Ascending aorta (tissue), 1 donor: ENCODE measurements around a stretch of chr9.

DNA sequence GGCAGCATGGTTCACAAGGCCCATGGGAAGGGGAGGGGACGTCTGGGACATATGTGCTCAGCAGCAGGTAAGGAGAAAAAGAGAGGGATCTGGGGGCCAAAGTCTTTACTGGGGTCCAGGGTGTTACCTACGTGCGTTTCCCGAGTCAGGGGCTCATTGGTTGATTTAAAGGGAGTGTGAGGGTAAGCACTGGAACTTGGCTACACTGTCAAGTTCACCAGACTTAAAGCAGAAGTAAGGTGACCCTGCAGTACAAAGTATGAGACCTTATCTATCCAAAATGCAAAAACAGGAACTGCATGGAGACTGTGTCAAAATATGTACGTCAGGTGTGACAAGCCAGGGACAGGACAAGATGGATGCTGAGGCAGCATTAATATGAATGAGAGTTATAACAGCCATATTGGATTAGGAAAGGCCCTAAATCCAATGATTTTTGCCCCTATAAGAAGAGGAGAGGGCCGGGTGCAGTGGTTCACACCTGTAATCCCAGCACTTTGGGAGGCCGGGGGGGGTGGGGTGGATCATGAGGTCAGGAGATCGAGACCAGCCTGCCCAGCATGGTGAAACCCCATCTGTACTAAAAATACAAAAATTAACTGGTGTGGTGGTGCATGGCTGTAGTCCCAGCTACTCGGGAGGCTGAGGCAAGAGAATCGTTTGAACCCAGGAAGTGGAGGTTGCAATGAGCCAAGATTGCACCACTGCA, 15.3 kb upstream of the SUSD3 start:
- PRO-cap: no peak

GRCh38 chr9:93086561-93087088, 9.4 kb upstream of the CARD19 start:
- PRO-cap: no peak

DNA sequence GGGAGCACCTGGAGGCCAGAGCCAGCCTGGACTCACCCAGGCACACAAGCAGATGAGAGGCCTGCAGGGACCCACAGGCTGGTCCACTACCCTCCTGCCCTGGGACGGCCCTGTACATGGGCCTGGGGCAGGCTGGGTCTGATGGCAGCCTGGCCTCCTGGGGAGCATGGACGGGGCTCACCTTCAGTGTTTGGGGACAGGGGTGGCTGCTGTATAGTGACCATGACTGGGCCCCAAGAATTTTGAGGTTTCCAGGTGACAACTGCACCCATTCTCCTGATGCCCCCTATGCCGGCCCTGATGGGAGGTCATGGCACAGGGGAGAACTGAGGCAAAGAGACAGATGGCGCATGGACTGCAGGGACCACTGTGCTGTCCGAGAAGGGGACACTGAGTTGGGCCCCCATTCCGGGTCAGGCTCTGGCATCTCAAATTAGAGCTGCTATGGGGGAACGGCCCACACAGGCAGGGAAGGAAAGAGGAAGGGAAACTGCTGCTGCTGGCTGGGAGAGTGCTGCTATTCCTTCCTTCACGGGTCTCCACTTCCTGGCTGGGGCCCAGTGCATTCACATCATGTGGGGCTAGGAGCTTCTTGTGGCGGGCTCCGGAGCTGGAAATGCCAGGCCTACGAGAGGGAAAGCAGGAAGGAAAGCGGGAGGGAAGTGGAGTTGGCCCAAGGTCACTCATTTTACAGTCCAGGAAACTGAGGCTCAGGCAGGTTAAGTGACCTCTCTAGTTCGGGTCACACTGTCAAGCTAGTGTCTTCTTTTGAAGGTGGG, 1.4 kb upstream of the CARD19 start:
- PRO-cap: no peak

DNA sequence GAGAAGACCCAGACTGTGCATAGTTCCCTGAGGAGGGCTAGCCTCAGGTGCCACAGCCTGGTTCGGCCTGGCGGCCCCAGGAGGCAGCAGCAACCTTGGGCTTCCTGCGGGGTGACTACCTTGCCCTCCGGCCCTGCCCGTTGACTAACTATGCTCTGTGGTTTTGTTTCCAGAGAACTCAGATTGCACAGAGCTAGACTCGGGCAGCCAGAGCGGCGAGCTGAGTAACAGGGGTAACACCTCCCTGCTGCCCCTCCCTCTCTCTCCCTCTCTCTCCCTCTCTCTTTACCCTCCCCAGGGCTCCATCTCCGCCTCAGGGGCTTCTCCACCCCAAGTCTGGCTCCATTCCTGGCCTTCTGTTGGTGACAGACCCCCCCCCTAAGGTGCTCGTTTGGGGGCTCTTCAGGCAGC, 15.7 kb downstream of the CARD19 start:
- PRO-cap: no peak

DNA sequence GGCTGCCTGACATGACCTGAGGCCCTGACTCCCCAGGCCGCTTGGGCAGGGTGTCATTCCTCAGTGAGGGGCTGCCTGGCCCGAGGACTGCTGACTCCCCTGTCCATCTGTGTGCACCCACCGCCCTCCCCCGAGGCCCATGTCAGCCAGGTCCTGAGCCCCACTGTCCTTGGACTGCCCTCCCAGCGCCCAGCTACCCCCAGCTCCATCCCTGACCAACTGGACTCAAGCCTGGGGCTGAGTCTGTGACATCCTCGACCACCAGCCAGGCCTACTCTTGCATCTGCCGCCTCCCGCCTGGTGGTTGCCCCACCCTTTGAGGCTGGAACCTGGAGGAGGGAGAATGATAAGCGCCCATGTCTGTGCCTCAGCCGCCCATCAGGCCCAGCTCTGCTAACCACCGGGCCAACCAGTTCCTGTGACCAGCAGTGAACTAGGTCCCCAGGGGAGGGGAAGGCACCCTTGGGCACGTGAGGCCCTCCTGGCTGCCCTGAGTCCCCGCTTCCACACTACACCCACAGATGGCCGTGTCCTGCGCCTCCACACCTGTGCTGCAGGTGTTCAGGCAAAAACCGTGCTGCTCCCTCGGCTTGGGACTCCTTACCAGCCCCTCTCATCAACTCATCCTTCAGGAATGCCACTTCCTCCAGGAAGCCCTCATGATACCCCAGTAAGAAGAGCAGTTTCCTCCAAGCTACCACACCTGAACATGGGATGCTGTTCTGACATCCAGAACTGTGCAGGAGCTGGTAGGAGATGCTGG, 18.6 kb downstream of the CARD19 start:
- PRO-cap: no peak

- PRO-cap: no peak
These were observed 14.1 kb downstream of the NINJ1 start for GRCh38 chr9:93119759-93120480.

DNA sequence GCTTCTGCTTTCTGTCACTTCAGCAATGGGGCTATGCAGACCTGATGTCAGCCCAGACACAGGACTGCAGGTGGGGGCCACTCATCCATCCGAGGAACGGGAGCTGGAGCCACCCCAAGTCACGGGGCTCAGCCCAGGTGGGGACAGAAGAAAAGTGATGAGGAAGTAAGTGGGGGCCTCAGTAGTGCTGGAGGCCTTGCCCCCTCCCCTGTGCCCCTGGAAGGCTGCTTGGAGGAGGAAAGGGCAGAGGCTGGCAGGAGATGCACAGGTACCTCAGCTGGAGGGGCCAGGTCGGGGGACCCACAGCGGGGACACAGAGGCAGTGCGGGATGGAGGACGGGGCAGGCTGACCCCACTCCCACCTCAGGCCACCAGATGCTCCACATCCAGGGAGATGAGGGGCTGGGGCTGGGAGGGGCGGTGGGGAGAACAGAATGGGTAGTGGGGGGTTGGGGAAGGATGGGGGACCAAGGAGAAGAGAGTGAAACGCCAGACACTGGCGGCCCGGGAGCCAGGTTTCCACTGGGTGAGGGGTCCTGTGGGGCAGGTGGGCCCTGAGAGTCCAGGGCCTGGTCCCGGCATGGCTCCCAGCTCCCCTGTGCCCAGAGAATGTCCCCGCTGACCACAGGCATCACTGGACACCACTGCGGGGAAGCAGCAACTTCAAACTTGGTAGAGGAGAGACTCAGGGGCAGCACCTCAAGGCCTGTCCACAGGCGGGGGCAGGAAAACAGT, 13.4 kb downstream of the NINJ1 start:
- PRO-cap: no peak

GRCh38 chr9:93186897-93187450, 3.0 kb downstream of the WNK2 start:
- PRO-cap: no peak

GRCh38 chr9:93222859-93223409, 39.0 kb downstream of the WNK2 start:
- PRO-cap: no peak

GRCh38 chr9:93289118-93289714, 105.3 kb downstream of the WNK2 start:
- PRO-cap: no peak

DNA sequence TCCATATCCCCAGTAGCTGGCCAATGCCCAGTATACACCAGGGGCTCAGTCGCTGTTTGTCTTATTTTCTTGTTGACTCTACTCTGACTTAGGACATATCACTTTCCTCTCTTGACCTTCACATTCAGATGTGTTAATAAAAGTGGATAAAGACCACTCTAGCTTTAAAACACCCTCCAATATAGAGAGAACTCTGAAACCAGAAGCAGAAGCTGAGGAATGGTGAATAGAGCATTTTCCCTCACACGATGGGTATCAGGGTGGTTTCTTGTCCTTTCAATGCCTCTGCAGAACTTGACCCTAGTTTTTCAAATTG, 4.2 kb upstream of the FAM120A start:
- PRO-cap: no peak

DNA sequence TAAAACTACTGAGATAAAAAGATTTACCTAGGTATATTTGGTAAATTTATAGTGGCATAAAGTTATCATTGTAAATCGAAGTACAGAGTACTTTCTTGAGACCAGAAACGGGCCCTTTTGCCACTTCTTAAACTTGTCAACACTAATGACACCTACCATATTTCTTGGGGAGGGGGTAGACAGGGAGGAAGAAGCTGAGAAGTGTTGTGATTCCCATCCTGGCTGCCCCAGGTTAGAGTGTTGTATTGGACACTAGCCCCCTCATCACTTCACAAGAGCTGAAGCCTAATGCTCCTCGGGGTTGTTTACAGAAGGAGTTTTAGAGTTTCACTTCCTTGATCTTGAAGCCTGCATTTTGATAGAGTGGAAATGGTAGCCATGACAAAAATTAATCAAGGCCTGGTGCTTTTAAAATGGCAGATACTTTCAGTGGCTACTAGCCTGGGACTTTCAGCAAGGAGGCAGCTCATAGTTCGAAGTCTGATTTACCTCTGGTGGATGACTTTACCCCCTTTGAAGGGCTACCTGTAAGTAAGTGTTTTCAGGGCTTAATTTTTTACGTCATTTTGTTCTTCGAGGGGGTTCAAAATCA, 11.0 kb upstream of the FAM120AOS start:
- PRO-cap: no peak

- PRO-cap: no peak
These were observed 60.5 kb upstream of the PHF2 start for GRCh38 chr9:93515867-93516282.

GRCh38 chr9:93566905-93567526, 9.4 kb upstream of the PHF2 start:
- PRO-cap: no peak

GRCh38 chr9:93575161-93575672, 1.2 kb upstream of the PHF2 start:
- PRO-cap: no peak

DNA sequence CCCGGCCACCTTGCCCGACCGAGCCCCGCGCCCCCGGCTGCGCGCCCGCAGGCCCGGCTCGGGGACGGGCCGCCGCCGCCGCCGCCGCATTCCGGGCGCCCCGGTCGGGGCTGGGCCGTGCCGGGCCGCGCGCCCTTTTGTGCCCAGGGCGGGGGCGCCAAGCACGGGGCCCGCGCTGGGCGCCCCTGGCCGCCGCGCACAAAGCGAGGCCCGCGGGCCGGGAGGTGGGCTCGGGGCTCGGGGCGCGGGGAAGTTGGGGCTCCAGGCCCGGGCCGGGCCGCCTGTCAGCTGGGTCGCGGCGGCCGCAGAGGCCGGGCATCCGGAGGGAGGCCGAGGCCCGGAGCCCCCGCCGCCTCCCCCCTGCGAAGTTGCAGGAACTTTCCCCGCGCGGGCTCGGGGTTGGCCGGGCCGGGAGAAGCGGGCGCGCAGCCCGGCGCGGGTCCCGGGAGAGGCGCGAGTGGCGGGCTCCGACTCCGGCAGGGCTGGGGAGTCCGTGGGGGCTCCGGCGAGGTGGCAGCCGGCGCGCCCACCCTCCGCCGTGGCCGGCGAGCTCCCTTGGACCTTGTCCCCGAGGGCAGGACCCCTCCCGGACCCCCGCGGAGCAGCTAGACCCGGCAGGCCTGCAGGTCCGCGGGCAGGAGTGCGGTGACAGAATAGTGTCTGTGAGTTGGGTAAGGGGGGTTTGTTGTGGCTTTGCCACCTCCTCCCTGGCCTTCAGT, 685 bp downstream of the PHF2 start:
- PRO-cap: no peak

DNA sequence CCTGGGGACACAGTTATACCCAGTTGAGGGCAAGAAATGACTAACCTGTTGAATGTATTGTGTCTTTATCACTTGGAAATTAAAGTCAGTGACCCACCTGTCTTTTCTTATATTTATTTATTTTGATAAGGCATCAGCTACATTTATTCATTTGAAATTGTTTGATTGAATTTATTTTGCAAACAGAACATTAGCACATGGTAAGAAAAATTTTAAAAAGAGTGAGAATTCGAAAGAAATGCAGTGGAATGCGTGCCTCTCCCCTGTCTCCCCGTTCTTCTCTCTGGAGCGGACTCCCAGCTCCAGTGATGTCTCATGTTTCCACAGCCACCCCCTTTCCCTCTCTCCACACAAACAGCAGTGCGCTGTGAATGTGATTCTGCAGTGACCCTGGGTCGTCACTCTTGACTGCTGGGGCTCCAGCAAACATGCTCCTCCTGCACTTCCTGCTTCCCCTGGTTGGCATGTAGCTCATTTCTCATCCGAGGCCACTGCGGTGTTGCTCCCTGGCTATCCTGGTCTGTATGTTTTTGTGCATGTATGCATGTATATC, 13.2 kb downstream of the PHF2 start:
- PRO-cap: no peak

DNA sequence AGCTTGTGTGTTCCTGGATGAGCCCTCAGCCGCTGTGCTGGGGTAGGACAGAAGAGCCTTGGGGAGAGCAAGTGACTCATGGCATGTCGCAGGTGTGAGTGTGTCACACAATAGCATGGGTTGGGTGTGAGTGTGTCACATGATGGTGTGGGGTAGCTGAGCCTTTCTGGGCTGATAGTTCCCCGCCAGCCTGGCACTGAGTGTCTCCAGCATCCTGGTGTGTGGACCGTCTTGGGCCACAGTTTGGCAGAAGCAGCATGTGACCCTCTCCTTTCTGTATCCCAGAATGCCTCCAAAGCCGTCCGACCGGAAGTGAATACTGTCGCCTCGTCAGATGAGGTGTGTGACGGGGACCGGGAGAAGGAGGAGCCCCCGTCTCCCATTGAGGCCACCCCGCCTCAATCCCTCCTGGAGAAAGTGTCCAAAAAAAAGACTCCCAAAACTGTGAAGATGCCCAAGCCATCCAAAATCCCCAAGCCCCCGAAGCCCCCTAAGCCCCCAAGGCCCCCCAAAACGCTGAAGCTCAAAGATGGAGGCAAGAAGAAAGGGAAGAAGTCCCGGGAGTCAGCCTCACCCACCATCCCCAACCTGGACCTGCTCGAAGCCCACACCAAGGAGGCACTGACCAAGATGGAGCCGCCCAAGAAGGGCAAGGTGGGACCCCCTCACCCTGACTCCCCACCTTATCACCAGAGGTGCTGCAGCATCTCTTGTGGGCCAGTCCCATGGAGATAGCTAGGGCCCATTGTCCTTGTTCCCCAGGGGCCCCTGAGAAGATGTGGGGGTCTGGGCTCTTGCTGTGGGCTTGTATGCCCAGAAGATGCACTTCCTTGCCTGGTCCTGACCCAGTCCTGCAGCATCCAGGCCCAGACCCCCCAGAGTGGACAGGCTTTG, 83.8 kb downstream of the PHF2 start:
- PRO-cap: no peak

GRCh38 chr9:93949791-93950510, 5.2 kb downstream of the BARX1 start:
- PRO-cap: no peak

GRCh38 chr9:94458894-94459637, 84.7 kb downstream of the MFSD14B start:
- PRO-cap: no peak